Bronchus (tissue), 1 donor: ENCODE measurements around a stretch of chr9.

- PRO-cap = bidirectional peak, plus-strand start at chr9:136899346, minus-strand start at chr9:136899284
Measured at GRCh38 chr9:136899214-136899477, 12.8 kb downstream of the TRAF2 start.

GRCh38 chr9:136946753-136947865 lies 2.1 kb downstream of the C8G start:
- PRO-cap = no peak

GRCh38 chr9:136975651-136976100 lies 1.6 kb upstream of the PTGDS start:
- PRO-cap = no peak

DNA sequence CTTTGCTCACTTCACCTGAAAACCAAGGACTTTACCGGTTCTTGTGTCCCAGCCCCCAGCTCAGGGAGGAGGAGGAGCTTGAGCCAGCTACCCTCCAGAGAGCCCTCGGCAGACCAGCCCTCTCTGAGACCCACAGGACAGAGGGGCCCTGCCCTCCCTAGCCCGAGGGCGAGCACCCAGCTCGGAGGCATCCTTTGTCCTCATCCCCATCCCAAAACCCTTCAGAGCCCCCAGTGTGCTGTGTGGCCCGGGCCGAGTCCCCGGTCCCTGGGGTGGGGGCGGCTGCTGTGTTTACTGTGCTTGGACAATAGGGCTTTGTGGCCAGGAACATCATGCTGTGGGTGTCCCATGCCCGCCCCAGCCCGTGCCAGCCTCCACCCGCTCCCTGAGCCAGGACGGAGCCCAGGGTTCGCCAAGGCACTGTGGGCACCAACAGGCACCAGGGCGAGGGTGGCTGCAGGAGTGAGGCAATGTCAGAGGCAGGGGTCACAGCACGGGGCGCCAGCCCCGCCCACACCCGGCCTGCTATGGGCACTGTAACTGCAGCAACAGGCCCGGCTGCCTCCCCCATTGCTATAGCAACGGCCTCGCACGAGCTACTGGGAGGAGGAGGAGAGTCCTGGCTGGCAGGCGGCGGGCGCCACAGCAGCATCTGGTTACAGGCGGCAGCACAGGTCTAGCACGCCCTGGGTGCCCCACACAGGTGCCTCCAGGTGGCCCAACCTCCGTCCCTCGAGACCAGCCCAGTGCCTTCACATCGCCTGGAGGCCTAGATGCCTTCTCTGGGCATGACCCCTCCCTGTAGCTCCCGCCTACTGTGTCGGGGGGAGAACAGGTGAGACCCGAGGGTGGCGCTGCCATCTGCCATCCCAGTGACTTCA lies 2.6 kb downstream of the ABCA2 start:
- PRO-cap = no peak

DNA sequence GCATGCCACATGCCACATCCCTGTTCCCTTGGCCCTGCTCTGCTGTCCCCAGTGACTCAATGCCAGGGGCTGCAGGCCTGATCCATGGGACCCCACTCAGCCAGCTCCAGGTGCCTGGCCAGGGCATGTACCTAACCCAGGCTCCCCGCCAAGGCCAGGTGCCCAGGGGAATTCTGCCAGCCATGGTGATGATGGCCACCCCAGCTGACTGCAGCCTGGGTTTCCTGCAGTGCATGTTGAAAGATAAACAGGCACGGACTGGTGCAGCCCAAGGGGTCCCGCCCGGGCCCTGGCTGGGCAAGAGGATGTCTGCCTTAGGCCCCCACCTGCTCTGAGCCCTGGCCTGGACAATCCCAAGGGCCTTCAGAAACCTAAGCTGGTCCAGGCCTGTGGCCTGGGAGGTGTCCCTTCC lies 1.2 kb downstream of the ABCA2 start:
- PRO-cap = no peak

DNA sequence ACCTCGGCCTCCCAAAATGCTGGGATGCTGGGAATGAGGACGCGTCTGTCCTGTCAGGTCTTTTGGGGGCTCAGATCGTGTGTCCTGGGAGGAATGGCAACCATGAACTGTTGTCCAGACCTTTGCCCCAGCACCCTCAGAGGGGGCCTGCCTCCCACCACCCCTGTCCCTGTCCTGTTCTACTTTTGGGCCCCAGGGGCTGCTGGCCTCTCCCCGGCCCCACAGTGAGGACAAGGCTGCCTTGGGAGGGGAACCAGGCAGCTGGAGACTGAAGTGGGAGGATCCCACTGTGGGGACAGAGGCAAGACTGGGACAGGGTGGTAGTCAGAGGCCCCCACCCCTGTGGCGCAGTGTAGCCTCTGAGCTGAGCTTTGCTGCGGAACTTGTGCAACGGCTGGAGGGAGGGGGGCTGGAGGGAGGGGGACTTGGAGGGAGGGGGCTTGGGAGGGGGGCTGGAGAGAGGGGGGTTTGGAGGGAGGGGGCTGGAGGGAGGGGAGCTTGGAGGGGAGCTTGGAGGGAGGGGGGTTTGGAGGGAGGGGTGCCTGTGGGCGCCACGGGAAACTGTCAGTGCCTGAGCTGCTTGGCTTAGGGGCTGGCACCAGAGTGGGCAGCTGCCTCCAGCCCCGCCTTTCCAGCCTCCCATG lies 2.1 kb upstream of the FUT7 start:
- PRO-cap = no peak

- PRO-cap = no peak
Measured at GRCh38 chr9:137034569-137035158, 2.8 kb upstream of the FUT7 start.

DNA sequence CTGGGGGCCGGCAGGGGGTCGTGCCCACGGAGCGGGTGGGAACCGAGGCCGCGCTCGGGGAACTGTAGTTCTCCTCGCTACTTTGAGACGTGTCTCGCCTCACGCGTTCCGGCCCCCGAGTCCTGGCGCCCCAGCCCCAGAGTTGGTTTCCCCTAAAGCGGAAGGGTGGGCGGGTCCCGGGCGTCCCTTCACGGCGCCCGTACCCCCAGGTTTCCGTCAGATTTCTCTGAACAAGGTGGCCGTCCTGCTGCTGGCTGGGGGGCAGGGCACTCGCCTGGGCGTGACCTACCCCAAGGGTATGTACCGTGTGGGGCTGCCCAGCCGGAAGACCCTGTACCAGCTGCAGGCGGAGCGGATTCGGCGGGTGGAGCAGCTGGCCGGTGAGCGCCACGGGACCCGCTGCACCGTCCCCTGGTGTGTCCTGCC lies 537 bp downstream of the UAP1L1 start:
- PRO-cap = bidirectional peak, plus-strand start at position 219 of the sequence, minus-strand start at position 124 of the sequence

DNA sequence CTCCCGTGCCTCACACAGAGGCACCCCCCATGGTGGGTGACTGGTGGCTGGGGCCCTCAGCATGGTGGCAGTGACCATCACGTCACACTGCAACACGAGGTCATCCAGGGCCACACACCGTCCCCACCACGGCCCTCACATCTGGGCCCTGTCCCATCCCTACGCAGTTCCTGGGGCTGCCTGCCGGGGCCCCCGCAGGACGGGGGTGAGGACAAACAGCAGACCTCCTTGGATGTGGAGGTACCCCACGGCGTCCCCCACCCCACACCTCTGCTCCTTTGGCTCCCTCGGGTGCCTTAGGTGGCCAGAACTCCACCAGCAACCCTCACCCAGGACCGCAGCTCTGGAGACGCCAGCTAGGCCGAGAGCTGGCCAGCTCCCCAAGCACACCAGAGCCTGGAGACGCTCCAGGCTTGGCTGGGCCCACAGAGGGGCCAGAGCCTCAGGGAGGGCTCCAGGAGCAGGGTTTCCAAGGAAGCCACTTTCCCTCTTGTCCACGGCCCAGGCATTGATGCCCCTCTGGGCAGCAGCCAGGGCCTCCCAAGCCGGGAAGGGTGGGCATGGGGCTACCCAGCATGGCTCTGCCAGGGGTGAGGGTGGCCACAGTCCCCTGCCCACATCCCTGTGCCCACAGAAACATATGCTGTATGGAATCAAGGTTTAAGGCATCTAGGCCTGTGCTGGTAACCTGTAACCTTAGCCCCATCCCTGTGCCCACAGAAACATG lies 1.3 kb upstream of the DPP7 start:
- PRO-cap = no peak

DNA sequence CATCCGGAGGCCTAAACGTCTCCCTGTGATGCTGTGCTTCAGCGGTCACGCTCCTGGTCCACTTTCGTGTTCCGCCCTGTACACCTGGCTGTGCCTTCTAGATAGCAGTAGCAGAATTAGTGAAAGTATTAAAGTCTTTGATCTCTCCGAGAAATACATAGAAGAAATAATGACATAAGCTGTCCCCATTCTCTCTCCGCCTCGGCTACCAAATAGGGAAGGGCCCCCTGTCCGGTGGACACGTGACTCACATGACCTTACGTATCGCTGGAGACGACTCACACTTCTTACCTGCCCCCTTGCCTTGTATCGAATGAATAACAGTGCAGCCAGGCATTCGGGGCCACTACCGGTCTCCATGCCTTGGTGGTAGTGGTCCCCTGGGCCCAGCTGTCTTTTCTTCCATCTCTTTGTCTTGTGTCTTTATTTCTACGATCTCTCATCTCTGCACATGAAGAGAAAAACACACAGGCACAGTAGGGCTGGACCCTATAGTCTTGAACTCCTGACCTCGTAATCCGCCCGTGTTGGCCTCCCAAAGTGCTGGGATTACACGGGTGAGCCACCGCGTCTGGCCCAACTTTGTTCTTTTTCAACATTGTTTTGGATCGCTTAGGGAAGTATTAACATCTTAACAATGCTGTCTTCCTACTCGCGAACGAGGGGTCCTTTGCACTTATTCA lies 7.4 kb upstream of the DPP7 start:
- PRO-cap = no peak

DNA sequence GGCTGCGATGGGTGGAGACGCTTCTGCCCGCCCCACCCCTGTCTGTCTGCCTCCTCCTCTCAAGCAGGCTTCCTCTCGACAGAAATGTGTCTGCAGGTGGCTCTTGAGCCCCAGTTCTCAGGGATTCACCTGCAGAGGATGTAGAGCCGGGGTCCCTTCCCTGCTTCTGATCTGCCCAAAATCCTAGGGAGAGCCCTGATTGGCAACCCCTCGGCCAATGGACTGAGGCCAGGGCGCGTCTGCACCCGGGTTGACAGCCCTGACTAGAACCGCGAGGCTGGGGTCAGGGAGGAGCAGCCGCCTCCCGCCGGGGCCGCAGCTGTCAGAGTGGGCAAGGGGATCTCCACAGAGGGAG lies 2.5 kb upstream of the GRIN1 start:
- PRO-cap = no peak

DNA sequence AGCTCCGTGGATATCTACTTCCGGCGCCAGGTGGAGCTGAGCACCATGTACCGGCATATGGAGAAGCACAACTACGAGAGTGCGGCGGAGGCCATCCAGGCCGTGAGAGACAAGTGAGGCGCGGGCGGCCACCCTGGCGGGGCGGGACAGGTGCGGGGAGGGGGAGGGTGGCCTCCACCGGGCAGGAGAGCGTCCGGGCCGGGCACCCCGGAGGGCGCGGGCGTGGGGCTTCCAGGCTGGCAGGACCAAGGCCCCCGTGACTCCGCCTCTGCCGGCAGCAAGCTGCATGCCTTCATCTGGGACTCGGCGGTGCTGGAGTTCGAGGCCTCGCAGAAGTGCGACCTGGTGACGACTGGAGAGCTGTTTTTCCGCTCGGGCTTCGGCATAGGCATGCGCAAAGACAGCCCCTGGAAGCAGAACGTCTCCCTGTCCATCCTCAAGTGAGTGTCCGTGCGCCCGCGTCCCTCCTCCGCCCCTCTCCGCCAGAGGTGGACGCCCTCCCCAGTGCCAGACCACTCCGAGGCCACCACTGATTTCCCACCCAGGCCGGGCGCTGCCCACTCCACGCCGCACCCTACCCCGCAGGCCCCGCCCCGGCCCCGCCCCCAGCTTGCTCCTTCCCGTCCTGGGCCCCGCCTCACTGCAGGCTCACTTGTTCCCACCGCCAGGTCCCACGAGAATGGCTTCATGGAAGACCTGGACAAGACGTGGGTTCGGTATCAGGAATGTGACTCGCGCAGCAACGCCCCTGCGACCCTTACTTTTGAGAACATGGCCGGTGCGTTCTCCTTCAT lies 6.8 kb downstream of the LRRC26 start:
- PRO-cap = unidirectional peak, minus-strand start at position 294 of the sequence; unidirectional peak, minus-strand start at position 555 of the sequence

GRCh38 chr9:137167907-137168879 lies 1.7 kb downstream of the LRRC26 start:
- PRO-cap = bidirectional peak, plus-strand start at chr9:137168371, minus-strand start at chr9:137168222

GRCh38 chr9:137173141-137174246 lies 1.6 kb upstream of the TMEM210 start:
- PRO-cap = no peak

- PRO-cap = no peak
Measured at GRCh38 chr9:137194778-137195558, 5.6 kb downstream of the TPRN start.

- PRO-cap = no peak
Measured at GRCh38 chr9:137195559-137195955, 5.0 kb downstream of the TPRN start.

GRCh38 chr9:137198203-137199127 lies 2.1 kb downstream of the TPRN start:
- PRO-cap = bidirectional peak, plus-strand start at chr9:137198302, minus-strand start at chr9:137198156

DNA sequence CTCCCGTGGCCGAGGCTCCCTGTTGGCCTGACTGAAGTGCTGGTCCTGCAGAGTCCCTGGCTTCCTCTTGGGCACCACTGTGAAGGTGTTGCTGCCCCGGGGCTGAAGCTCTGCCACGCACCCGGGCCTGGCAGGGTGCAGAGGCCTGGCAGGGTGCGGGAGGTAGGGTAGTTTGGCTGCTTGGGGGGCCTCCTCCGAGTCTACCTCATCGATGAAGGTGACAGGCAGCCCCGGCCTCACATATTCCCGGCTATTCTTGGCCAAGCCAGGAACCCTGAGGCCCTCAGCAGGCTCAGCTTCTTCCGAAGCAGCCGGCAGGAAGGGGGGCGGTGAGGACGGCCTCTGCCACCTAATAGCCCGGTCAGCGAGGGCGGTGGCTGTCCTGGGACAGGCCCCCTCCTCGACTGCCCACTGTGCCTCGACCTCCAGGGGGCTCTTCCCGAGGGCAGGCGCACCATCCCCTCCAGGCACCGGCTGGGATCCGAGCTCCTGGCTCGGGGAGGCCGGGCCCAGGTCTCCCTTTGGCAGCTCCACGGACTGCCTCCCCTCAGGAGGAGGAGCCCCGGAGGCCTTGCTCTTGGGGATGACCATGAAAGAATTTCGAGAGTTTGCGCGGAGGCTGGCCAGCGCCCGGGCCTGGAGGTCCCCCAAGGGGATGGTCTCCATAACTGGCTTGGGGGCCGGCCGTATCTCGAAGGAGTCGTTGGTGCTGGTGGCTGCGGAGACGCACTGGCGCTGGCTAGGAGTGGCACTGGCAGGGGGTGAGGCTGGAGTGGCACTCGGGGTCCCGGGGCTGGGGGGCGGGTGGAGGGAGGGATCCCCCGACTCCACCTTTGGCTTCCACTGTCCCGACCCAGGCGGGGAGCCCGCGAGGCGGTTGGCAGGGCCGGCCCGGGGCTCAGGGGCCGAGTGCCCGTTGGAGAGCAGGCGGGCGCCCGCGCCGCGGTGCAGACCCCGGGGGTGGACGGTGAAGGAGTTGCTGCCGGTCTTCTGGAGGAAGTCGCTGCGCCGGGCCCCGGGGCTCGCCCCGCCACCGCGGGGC lies 1.1 kb downstream of the TPRN start:
- PRO-cap = no peak

DNA sequence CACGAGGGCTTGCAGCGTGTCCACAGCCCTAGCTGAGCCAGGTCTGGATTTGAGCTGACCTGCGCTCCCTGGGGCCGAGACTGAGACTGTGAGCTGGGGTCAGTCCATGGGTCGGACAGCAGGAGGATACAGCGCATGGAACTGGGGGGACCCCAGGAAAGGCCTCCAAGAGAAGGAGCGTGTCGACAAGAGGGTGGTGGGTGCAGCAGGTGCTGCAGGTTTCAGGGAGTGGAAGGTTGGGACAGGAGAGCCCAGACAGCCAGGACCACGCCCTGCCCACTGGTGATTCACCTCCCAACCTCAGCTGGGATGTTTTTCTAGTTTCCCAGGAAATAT lies 834 bp upstream of the RNF224 start:
- PRO-cap = no peak

DNA sequence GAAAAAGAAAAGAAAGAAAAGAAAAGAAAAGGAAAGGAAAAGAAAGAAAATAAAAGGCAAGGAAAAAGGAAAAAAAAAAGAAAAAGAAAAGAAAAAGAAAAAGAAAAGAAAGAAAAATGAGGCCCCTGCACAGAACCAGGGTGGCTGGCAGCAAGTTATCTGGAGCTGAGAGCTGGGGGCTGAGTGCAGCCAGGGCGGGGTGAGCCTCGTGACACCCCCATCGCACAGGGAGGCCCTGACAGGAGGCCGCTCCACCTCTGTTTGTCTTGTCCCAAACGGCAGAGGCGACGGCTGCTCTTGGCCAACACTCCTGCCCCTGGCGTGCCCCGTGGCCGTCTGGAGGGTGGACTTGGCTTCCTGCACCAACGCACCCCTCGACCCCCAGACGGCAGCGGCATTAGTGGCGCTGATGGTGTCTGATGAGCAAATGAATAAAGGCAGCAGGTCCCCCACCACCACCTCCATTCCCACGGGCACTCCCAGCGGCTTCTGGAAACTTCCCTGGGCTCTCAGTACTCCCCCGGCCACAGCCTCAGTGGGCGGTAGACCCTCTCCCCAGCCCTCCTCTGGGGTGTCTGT lies 16.6 kb downstream of the EXD3 start:
- PRO-cap = no peak